Astrocyte (in vitro differentiated cells and primary cell): ENCODE measurements around a stretch of chr2.

DNA sequence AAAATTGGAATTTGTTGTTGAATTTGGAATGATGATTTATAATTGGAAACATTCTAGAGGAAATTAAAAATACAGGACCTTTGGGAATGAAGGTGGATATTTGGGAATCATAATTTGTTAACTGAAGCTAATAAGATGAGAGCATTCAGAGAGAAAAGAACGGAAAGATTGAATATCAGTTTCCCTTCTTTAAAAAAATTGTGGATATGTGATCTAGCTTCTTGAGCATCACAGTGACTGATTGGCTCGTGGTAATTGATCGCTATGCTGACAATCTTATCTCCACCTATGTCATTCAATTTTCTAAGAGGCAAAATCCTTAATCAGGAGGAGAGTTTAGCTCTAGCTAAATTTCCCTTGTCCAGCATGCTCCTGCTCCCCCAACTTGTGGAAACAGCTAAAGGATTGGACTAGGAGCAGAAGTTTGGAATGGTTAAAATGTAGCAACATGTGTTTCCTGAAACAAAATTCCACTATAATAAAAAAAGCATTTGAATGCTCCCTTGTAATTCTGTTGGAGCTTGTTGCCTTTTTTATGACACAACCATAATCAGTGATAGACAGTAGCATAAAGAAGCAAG, 6.7 kb downstream of the ACTR3 start:
- PRO-cap = no peak
- RRBS, 2 experiments = no CpG with 5 or more reads among the region's 3 CpGs

- PRO-cap = no peak
- RRBS, 2 experiments = no CpG with 5 or more reads among the region's 2 CpGs
Observed at GRCh38 chr2:114442318-114442517, 223 bp upstream of the DPP10 start.

- PRO-cap = no peak
- RRBS, 2 experiments = no CpG with 5 or more reads among the region's 1 CpG
Observed at GRCh38 chr2:115726019-115726331, 1283.5 kb downstream of the DPP10 start.

DNA sequence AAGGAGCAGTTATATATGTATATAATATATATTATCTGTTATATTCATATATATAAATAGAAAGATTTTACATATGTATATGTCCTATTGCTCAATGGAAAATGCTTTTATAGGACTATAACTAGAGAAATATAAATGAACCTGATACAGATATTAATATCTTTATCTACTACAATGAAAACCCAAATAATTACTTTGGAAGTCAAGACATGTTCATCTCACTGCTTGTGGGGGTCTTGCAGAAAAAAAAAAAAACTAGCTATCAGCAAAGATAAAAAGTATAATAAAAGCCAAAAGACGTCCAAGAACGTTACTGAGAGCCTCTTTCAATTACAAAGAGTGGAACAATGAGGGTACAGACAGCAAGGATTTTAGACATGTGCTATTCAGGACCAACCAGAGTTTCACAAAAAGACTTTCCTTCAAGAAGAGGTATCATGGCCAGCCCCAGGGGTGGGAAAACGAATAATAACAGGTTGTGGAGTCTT, 609.1 kb upstream of the DDX18 start:
- PRO-cap = no peak
- RRBS, 2 experiments = no CpG with 5 or more reads among the region's 3 CpGs

DNA sequence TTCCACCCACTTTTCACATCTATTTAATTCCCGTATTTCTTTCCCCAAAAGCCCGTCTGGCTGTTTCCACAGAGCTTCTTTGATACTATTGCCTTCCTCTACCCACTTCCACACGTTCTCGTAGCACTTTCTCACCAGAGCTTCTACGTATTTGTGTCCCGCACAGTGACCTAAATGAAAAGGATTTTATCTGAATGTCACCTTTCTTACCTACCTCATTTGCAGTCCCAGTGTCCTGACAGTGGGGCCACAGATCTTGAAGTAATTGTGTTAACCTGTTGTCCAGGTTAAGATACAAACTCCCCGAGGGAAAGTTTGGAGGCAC, 713 bp downstream of the DDX18 start:
- PRO-cap = no peak
- RRBS, 2 experiments = no CpG with 5 or more reads among the region's 7 CpGs

DNA sequence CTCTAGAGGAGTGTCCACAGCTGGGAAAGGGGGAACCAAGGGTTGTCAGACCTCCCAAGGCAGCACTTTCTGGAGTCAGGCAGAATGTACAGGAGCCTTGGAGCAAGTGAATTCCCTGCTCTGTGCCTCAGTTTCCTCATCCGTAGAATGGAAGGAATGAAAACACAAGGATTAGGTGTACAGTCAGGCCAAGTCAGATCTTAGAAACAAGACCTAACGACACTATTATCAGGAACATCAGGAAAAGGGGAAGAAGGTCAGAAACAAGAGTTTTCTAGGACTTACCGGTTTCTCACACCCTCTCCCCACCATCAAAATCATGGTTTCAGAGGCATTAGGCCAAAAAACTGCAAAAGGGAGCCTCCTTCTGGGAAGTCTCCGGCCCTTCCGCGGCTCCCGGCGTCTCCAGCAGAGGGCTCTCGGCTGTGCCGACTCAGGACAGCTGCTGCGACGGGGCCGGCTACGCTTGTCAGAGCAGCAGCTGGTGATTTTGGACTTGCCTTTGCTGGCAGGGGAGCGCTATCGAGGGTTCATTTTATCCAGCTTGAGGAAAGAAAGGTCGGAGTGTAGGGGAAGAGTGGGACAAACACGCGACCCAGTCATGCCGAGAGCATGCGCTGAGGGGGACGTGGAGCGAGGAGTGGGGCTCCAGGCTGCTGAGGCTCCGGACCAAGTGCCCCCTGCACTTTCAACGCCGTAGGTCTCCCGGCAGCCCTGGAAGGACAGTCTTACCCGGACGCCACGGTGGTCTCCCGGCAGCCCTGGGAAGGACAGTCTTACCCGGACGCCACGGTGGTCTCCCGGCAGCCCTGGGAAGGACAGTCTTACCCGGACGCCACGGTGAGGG, 21.4 kb downstream of the DDX18 start:
- PRO-cap = unidirectional peak, plus-strand start at position 386 of the sequence
- RRBS, 2 experiments = 5 to 6% methylated on average over 12 of the region's 38 CpGs

DNA sequence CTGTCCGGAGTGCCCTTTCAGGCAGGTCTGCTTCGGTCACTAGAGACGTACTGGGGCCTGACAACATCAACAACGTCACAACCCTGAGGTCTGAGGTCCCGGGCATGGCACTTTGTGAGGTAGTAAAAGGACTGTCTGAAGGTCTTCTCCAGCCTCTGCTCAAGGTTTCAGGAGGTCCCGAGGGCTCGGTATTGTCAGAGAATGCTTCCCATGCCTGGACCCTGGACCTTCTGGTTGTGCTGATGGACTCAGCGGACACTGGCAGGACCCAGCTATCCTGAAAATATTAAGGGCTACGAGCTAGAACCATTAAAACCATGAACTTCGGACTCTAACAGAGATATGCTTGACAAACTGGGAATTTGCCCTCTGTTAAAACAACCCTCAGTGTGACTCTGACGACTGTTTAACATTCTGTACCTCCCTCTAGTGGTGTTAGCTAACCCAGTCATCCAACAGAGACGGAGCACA, 96.6 kb downstream of the CCDC93 start:
- PRO-cap = no peak
- RRBS, 2 experiments = 93 to 98% methylated on average over 4 of the region's 12 CpGs

- PRO-cap = no peak
- RRBS, 2 experiments = no CpG with 5 or more reads among the region's 1 CpG
Observed at GRCh38 chr2:118085592-118086152, 2.6 kb upstream of the INSIG2 start.

- PRO-cap = no peak
- RRBS, 2 experiments = no CpG with 5 or more reads among the region's 3 CpGs
Observed at GRCh38 chr2:118176737-118177183, 88.5 kb downstream of the INSIG2 start.

DNA sequence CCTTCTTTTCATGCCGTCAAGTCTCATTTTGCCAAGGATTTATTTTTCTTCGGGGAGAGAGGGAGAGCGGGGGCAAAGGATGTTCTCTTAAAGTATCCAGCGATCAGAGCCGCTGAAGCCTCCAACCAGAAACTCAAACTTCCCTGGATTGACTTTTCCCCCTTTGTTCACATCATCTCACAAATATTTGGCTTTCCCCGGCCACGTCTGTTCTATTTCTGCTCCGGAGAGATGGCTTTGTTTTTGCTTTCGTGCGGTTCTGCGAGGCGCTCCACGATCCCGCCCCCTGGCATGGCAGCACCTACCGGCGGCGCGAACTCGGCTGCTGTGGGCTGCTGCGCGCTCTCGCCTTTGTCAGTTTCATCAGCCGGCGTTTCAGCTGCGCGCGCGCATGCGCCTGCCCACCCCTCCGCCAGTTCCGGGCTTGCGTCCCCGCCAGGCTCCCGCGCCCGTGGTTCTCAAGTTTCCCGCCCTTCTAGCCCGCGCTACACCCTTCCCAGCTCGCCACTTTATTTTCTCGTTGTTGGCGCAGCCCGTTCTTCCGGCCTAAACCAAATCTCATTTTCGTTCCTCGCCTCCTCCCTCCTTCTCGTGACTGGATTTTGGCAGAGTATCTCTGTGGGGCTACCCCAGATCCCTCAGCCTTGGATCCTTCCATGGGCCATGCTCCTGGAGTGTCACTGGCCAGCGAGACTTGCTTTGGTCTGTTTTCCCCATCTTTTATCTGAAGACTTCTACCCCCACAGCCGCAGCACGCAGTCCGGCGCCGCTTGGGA, 98.0 kb downstream of the INSIG2 start:
- PRO-cap = bidirectional peak, plus-strand start at position 44 of the sequence, minus-strand start outside the sequence; bidirectional peak, plus-strand start at position 402 of the sequence, minus-strand start at position 329 of the sequence
- RRBS, 2 experiments = 2% methylated on average over 22 to 31 of the region's 53 CpGs

- PRO-cap = no peak
- RRBS, 2 experiments = no CpG with 5 or more reads among the region's 2 CpGs
Observed at GRCh38 chr2:118222629-118222915, 134.3 kb downstream of the INSIG2 start.

- PRO-cap = no peak
- RRBS, 2 experiments = no CpG with 5 or more reads among the region's 6 CpGs
Observed at GRCh38 chr2:118319084-118319718, 230.9 kb downstream of the INSIG2 start.

GRCh38 chr2:118836027-118836331, 11.5 kb downstream of the EN1 start:
- PRO-cap = no peak
- RRBS, 2 experiments = 4 to 9% methylated on average over 4 to 5 of the region's 24 CpGs

DNA sequence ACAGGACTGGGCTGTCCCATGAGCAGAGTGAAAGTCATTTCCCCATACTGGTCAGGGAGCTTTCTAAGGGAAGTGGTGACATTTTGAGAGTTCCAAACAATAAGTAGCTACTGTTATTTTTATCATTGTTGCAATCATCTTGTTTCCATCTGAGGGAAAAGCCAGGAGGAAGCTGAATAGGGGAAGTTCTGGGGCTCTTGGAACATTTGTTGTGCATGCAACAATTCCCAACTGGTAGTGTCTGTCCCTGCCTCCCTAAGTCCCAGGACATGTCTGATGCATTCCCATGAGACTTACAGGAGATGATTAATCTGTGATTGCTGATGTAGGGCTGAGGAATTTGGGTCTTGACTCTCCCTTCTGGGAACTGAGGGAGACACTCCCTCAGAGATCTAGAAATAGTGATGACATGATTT, 28.2 kb upstream of the MARCO start:
- PRO-cap = no peak

DNA sequence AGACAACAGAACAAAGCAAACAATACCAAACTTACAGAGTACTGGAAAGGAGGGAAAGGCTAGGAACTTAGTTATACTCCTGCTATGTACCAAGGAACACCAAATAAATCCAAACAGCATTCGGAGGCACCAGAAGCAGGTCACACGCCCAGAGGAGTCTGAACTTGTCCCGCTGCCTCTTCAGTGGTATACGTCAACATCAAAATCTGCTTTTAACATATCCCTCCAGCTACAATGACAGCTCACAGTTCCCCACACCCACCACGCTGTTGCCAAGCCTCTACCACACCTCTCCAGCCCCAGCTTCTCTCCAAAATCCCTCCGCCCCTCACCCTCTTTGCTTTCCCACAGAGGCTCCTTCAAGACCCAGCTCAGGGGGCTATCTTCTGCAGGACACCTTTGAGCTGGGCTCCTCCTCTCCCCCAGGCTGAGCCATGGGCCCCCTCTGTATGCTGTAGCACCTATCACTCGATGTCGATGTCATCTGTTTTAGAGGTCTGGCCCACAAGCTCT, 17.3 kb downstream of the C2orf76 start:
- PRO-cap = no peak
- RRBS, 2 experiments = no CpG with 5 or more reads among the region's 8 CpGs

GRCh38 chr2:119369704-119370381, 3.1 kb downstream of the DBI start:
- PRO-cap = no peak
- RRBS, 2 experiments = no CpG with 5 or more reads among the region's 10 CpGs

DNA sequence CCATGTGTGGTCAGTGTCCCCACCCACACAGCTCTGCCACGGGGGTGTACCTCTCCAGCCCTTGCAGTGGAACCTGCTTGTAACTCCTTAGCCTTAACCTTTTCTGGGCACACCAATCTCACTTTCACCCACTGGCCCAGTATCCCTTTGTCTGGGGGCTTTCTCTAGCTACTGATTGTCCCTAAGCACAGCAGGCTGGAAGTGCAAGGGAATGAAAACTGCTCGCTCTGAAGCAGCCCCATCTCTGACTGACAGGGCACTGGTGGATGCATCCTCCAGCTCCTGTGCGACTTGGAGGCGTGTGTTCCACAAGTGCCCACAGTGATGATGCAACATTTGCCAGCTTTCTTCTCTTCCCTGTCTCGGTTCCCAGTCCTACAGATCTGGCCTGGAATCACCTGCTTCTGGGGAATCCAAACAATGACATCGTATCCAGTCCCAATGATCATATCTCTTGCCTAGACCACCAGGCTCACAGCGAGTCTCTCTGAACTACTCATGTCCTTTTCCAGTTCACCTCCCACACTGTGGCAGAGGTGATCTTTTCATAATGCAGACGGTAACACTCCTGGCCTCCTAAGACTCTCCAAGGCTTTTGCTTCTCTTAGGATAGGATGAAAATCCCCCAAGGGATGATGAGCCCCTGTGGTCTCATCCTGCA, 33.5 kb downstream of the SCTR start:
- PRO-cap = no peak
- RRBS, 2 experiments = no CpG with 5 or more reads among the region's 8 CpGs

DNA sequence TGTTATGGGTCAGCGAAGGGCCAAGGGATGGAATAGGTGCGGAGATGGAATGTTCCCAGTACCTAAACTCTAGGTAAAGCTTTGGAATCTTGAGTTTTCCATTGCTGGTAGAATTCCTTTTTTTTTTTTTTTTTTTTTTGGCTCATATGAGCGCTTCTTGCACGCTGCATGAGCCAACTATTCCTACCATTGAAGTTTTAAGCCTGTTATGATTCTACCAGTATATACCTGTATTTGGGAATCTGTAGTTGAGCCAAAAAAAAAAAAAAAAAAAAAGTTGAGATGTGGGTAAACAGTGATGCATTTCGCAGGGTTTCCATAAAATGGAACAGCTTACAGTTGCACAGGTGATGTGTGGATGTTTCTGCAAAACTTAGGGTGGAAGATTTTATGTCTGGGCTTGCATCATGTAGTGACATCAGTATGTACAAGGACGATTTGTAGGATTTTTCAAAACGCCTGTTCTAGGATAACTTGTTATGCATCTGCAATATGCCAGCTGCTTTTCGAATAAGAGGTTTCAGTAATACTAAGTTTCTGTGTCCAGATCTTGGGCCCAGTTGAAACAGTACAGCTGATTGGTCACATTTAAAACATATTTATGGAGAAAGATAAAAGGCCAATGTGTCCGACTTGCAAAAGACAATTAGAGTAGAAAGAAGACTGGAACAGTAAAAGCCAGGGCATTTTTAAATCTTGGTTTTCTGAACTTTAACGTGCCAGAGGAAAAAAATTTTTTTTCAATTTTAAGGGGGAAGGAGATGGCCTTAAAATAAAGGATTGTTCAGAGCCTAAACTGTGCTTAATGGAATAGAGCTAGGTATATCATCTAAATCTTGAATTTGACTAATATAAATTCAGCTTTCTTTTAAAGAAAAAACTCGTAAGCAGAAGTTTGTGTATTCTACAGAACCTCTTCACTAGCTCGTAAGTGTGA, 1.2 kb downstream of the PTPN4 start:
- PRO-cap = no peak
- RRBS, 2 experiments = no CpG with 5 or more reads among the region's 12 CpGs

- PRO-cap = no peak
- RRBS, 2 experiments = no CpG with 5 or more reads among the region's 16 CpGs
Observed at GRCh38 chr2:119997616-119998049, 15.2 kb upstream of the EPB41L5 start.

GRCh38 chr2:120013617-120013966, 715 bp downstream of the EPB41L5 start:
- PRO-cap = no peak
- RRBS, 2 experiments = no CpG with 5 or more reads among the region's 13 CpGs